ENCODE data around the genes C17orf97 and GEMIN4.

GRCh38 chr17:230835-231370 is 49.5 kb upstream of the DOC2B start:
- PRO-cap = no peak
- RAMPAGE, long total RNA, 2 experiments = no peak in any of the 2 experiments

- PRO-cap = no peak
- RAMPAGE, long total RNA, 2 experiments = no peak in any of the 2 experiments
Observed at GRCh38 chr17:259655-260097, 78.2 kb upstream of the DOC2B start.

GRCh38 chr17:307803-308171 is 44.8 kb downstream of the RPH3AL start:
- PRO-cap = no peak
- RAMPAGE, long total RNA, 2 experiments = no peak in any of the 2 experiments

- PRO-cap = bidirectional peak, plus-strand start at chr17:410393, minus-strand start at chr17:409991
- RAMPAGE, long total RNA, 2 experiments = no peak in any of the 2 experiments
Observed at GRCh38 chr17:409705-410835, at the start of gene C17orf97. Gene C17orf97, plus strand, starts transcription at chr17:410325.

DNA sequence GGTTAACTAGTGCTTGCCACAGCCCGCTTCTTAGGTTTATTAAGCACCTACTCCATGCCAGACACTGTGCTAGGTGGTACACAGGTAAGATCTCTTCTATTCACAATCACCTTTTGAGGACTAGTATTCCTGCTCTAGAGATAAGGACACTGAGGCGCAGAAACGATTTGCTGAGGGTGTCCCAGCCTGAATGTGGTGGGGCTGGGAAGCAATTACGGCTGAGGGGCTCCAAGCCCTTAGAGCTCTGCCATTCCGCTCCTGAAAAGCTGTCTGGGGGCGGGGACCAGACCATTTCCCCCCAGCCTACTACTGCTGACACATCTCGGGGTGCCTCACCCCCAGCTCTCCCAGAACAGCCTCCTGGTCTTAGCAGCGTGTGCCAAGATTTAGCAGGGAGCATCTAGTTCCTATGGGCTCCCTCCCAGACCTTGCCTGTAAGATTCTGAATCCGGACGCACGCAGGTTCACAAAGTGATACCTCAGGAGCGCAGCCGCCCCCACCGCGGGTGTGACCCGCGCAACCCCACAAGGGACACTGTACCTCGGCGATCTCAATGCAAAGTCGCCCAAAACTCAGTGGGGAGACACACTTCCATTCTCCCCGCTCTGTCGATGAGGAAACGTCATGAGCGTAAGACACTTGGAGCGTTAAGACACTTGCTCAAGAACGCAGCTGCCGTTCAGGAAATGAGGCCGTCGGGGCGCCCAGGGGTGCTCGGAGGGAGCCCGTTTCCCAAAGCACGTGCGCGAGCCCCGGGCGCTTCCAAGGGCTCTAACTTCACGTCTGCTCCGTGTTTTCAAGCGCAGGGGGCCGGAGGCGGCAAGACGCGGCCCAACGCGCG is 733 bp downstream of the GEMIN4 start:
- PRO-cap = bidirectional peak, plus-strand start at position 437 of the sequence, minus-strand start at position 444 of the sequence
- RAMPAGE, long total RNA, 2 experiments = no peak in any of the 2 experiments

- PRO-cap = bidirectional peak, plus-strand start at chr17:752378, minus-strand start at chr17:752290
- RAMPAGE, long total RNA, 2 experiments = start-site peak on the plus strand in 1 of 2 experiments, at chr17:752303-752347 at its widest, 8 reads per replicate; start-site peak on the minus strand in 1 of 2 experiments, at chr17:752188-752255 at its widest, 33 reads per replicate
Observed at GRCh38 chr17:751952-752463, at the start of gene GEMIN4. Gene GEMIN4, minus strand, starts transcription at chr17:752264.

- PRO-cap = no peak
- RAMPAGE, long total RNA, 2 experiments = no peak in any of the 2 experiments
Observed at GRCh38 chr17:791427-792090, 9.4 kb downstream of the MRM3 start.

- PRO-cap = no peak
- RAMPAGE, long total RNA, 2 experiments = no peak in any of the 2 experiments
Observed at GRCh38 chr17:792135-792777, 10.1 kb downstream of the MRM3 start.

DNA sequence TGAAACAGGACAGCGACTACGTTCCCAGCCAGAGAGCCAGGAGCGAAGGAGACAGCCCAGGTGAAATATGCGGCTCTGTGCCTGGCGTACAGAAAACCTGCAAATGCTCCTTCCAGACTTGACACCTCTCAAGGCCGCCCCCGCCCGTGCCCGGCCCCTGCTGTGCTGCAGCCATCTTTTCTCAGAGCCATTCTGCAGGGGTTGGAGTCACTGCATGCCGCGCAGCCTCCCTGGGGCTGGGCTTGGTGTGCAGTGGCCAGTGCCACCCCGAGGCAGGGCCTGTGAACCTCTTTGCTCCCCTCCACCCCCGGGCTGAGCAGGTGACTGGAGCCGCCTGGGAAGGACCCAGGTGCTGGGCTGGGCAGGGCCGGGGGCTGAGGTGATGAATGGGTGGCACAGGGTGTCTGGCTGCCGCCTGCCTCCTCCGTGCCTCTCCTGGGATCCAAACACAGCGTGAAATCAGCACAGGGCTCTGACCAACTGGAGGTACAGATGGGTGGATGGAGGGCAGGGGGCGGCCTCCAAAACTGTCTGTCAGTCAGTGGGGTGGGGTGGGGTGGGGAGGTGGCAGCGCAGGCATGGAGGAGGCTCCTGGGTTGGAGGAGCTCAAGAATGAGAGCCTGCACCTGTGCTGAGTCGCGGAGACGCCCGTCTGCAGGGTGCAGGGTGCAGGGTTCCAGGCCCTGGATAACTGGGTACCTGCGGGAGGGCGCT is 20.4 kb downstream of the MRM3 start:
- PRO-cap = no peak
- RAMPAGE, long total RNA, 2 experiments = no peak in any of the 2 experiments

GRCh38 chr17:858943-859795 is 77.0 kb downstream of the MRM3 start:
- PRO-cap = no peak
- RAMPAGE, long total RNA, 2 experiments = no peak in any of the 2 experiments

DNA sequence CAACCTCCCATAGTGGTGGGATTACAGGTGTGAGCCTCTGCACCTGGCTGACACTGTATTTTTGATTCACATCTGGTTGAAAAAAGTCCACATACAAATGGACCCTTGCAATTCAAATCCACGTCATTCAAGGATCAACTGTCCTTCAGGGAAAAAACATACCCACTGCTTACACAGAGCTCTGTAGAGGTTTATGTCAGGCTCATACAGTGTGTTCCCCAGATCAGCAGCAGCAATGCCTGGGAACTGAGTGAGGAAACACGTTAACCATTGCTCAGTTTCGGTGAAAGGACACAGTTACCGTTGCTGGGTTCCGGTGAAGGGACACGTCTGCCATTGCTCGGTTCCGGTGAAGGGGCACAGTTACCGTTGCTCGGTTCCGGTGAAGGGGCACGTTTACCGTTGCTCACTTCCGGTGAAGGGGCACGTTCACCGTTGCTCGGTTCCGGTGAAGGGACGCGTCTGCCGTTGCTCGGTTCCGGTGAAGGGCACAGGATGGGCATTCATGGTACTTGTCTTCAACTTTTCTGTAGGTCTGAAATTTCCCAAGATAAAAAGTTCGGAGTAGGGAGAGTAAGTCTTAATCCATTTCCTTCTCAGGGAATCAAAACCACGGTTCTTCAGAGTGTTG is 81.7 kb downstream of the MRM3 start:
- PRO-cap = no peak
- RAMPAGE, long total RNA, 2 experiments = no peak in any of the 2 experiments

GRCh38 chr17:921533-921782 is 58.1 kb downstream of the NXN start:
- PRO-cap = no peak
- RAMPAGE, long total RNA, 2 experiments = no peak in any of the 2 experiments

DNA sequence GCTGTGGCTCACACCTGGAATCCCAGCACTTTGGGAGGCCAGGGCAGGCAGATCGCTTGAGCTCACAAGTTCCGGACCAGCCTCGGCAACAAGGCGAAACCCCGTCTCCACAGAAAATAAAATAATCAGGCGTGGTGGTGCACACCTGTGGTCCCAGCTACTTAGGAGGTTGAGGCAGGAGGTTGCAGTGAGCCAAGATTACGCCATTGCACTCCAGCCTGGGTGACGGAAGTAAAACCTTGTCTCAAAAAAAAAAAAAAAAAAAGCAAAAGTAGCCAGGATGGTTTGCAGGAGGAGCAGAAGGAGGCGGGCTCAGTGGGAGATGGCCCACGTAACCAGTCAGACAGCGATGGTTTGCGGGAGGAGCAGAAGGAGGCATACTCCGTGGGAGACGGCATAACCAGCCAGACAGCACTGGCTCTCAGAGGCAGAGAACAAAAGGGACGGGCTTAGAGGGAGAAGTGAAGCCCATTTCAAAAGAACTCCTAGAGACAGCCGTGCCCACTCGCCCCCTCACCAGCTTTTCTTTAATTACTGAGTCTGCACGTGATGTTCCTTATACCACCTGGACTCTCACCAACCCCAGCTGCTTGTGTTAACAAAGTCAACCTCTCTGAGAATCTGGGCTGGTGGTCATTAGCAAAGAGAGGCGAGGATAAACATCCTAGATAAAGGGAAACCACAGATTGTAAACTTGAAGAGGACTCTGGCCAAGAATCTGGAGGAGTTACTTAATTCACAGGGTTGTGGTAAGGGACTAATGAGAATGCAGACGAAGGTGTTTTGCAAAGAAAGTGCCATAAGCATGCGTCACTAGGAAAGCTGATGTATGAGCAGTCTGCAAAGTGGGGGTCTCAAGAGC is 52.0 kb downstream of the NXN start:
- PRO-cap = no peak
- RAMPAGE, long total RNA, 2 experiments = no peak in any of the 2 experiments

GRCh38 chr17:977796-978749 is 1.5 kb downstream of the NXN start:
- PRO-cap = unidirectional peak, plus-strand start at chr17:978336
- RAMPAGE, long total RNA, 2 experiments = no peak in any of the 2 experiments

- PRO-cap = unidirectional peak, minus-strand start at chr17:1030076
- RAMPAGE, long total RNA, 2 experiments = no peak in any of the 2 experiments
Observed at GRCh38 chr17:1029791-1030241, 32.9 kb downstream of the TIMM22 start.

- PRO-cap = no peak
- RAMPAGE, long total RNA, 2 experiments = no peak in any of the 2 experiments
Observed at GRCh38 chr17:1045324-1045903, 48.5 kb downstream of the TIMM22 start.

DNA sequence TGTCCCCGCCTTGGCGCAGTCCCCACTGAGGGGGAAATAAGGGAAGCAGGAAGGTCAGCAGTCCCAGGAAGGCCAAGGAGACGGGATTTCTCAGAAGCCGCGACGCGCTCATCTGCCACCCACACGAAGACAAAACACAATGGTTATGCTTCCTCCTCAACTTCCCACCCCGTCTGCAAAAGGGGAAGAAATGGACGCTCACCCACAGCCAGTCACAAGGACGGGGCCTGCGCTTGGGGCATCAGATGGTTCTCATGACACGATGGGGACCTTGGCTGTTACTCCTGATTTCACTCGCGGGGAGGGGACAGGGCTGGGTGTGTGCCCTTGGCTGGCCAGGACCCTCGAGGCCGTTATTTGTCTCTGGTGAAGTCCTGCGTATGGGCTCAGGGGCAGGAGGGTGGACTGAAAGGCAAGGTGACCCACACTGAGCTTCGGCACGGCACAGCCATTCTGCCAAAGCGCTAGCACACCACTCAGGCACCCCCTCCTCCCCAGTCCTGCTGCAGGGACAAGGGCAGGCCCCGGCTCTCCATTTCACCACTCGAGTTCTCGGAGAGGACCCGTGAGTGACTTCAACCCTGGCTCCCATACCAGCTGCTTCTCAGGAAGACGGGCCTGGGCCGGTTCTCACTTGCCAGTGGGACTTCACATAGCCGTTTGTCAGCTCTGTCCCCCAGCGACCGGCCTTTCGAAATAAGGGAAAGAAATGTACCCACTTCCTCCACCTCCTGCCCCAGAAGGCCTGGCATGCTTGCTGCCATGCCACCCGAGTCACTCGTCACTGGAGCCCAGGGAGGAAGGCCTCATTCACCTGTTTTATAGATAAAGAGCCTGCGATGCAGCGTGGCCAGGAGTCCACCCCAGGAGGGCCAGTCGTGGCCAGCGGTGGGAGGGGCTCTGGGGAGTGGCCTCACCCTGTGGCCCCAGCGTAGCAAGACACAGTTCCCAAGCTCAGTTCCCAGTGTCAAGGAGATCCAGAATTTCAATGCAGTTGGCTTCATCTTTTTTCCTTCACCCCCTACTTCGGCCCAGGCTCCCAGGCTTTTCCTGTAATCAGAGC is 84.4 kb downstream of the ABR start:
- PRO-cap = bidirectional peak, plus-strand start at position 543 of the sequence, minus-strand start at position 349 of the sequence
- RAMPAGE, long total RNA, 2 experiments = no peak in any of the 2 experiments

- PRO-cap = no peak
- RAMPAGE, long total RNA, 2 experiments = no peak in any of the 2 experiments
Observed at GRCh38 chr17:1108598-1108714, 71.3 kb downstream of the ABR start.

DNA sequence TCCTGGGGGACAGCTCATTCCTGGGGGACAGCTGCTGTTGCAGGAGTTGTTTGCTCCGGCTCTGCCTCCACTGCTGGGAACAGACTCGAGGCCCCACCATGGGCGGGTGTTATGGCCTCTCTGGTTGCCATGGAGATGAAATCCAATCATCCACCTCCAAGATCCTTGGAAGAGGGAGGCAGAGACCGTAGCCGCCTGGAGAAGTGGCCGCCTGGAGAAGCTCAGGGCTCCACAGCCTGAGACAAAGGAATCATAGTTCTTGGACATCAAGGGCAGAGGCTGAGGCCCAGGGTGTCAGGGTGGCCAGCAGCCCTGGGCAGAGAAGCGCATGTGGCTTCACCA is 36.3 kb downstream of the ABR start:
- PRO-cap = no peak
- RAMPAGE, long total RNA, 2 experiments = no peak in any of the 2 experiments

GRCh38 chr17:1174037-1174548 is 5.7 kb downstream of the ABR start:
- PRO-cap = no peak
- RAMPAGE, long total RNA, 2 experiments = start-site peak on the minus strand in 1 of 2 experiments, at chr17:1174120-1174148 at its widest, 9 reads per replicate